Gastroesophageal sphincter (tissue), 4 donors: ENCODE data around the genes GALNT13 and ACVR1.

DNA sequence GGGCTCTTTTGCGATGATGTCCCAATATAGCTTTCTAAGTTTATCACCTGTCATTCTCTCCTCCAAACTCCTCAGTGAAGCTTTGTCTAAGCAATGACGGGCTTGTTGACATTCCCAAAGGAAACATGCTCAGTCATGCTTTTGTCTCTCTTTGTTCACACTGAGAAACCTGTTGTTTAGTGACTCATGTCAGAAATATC is 341.2 kb downstream of the ARL6IP6 start:
- PRO-cap = no peak
- RAMPAGE, long total RNA, 4 experiments = no peak in any of the 4 experiments

GRCh38 chr2:153871498-153872444 is at the start of gene GALNT13:
GALNT13 (plus strand) TSS chr2:153871922.
- PRO-cap = unidirectional peak, plus-strand start at chr2:153871926
- RAMPAGE, long total RNA, 4 experiments = no peak in any of the 4 experiments

GRCh38 chr2:156184726-156185289 is 147.7 kb downstream of the NR4A2 start:
- PRO-cap = no peak
- RAMPAGE, long total RNA, 4 experiments = no peak in any of the 4 experiments

- PRO-cap = bidirectional peak, plus-strand start at chr2:156320706, minus-strand start at chr2:156320733
- RAMPAGE, long total RNA, 4 experiments = no peak in any of the 4 experiments
These were observed 11.9 kb downstream of the NR4A2 start for GRCh38 chr2:156320464-156321112.

GRCh38 chr2:156341013-156342109 is 8.8 kb upstream of the NR4A2 start:
- PRO-cap = unidirectional peak, plus-strand start at chr2:156341316; bidirectional peak, plus-strand start at chr2:156341600, minus-strand start at chr2:156341613; bidirectional peak, plus-strand start at chr2:156341896, minus-strand start at chr2:156341872
- RAMPAGE, long total RNA, 4 experiments = no peak in any of the 4 experiments

DNA sequence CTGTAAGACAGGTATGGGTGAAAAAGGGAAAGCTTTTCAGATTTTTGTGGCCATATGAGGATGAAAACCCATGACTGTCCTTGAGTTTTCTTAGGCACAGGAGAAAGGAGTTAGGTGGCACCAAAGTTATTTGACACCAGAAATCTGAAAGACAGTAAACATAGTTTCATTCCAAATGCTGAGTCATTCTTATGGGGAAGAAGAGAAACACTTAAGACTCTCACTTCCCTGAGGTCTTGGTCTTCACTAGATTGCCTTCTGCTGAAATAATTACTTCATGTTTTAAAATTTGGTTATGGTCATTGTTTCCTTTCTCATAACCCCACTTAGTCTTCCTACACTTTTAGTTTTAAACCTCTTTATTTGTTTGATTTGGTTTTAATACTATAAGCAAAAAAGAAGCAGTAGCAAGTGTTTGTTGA is 5.1 kb upstream of the GPD2 start:
- PRO-cap = no peak
- RAMPAGE, long total RNA, 4 experiments = no peak in any of the 4 experiments

GRCh38 chr2:156435171-156435352 is 1.1 kb upstream of the GPD2 start:
- PRO-cap = no peak
- RAMPAGE, long total RNA, 4 experiments = no peak in any of the 4 experiments

- PRO-cap = unidirectional peak, minus-strand start at chr2:156437412
- RAMPAGE, long total RNA, 4 experiments = no peak in any of the 4 experiments
These were observed 1.1 kb downstream of the GPD2 start for GRCh38 chr2:156437245-156437677.

- PRO-cap = no peak
- RAMPAGE, long total RNA, 4 experiments = no peak in any of the 4 experiments
These were observed 30.9 kb downstream of the GPD2 start for GRCh38 chr2:156467064-156467514.

DNA sequence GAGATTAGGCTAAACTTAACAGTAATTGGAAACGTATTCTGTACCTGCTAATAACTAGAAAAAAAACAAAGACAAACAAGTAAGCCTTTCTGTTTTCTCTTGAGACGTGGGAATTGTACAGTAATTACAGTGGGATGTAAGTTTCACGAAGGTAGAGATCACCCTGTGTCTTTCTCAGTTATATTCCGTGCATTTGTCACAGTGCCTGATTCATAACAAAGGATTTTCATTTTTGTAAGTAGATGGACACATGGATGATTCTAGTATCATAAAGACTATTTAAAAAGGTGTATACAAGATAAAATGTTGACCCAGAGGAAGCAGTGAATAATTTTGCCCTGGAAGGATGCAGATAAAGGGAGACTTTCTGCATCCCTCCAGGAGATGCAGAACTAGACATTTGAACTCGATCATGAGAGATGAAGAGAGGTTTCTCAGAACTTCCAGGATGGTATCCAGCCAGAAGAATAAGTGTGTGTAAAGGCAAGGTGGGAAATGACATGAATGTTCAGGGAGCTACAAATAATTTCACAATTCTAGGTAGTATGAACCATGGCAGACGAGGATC is 110.8 kb downstream of the GPD2 start:
- PRO-cap = no peak
- RAMPAGE, long total RNA, 4 experiments = no peak in any of the 4 experiments

- PRO-cap = no peak
- RAMPAGE, long total RNA, 4 experiments = no peak in any of the 4 experiments
These were observed 24.9 kb downstream of the CYTIP start for GRCh38 chr2:157419003-157419342.

- PRO-cap = no peak
- RAMPAGE, long total RNA, 4 experiments = no peak in any of the 4 experiments
These were observed 16.0 kb downstream of the CYTIP start for GRCh38 chr2:157427847-157428254.

- PRO-cap = no peak
- RAMPAGE, long total RNA, 4 experiments = no peak in any of the 4 experiments
These were observed 38.4 kb downstream of the ACVR1 start for GRCh38 chr2:157837442-157838493.

- PRO-cap = no peak
- RAMPAGE, long total RNA, 4 experiments = no peak in any of the 4 experiments
These were observed 36.5 kb downstream of the ACVR1 start for GRCh38 chr2:157839552-157840115.

GRCh38 chr2:157842057-157842580 is 34.0 kb downstream of the ACVR1 start:
- PRO-cap = no peak
- RAMPAGE, long total RNA, 4 experiments = no peak in any of the 4 experiments

DNA sequence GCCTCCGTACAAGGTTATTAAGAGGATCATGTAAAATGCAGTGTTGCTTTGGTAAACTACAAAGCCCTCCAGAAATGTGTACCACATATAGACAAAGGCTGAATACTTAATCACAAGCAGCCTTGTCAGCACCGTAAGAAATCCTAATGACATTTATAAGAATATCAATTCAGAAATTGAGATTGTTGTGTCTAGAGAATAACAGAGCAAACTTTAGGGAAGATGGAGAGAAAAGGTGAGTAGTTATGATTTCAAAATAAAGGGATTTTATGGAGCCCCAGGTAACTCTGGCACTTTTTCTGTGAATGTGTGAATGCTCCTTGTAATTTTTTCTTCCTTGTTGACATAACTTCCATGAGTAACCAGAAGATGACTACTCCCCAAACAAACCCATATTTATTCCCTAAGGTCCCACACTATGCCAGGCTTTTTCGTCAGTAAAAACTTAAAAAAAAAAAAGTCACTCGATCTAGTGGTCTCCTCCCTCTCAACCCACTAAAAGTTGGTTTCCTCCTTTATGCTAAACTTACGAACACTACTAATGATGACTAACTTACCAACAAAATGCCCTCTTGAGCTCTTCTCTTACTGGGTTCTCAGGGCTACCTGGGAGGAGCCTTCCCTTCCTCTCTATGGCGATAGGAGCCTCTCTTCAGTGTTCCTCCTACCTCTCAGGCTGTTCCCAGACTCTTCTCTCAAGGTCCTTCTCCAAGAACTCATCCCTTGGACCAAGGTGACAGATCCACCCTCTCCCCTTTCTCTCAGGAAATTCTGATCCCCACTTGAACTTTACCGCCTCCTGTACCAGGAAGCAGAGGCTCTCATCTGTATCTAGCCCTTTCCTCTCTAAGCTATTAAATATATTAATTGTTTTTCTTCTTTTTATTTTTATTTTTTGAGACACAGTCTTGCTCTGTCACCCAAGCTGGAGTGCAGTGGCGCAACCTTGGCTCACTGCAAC is 18.3 kb downstream of the ACVR1 start:
- PRO-cap = no peak
- RAMPAGE, long total RNA, 4 experiments = no peak in any of the 4 experiments

- PRO-cap = no peak
- RAMPAGE, long total RNA, 4 experiments = no peak in any of the 4 experiments
These were observed 9.0 kb downstream of the ACVR1 start for GRCh38 chr2:157866970-157867741.

GRCh38 chr2:157875576-157876498 is at the start of gene ACVR1:
ACVR1 (minus strand) TSS chr2:157876330.
- PRO-cap = bidirectional peak, plus-strand start at chr2:157875965, minus-strand start at chr2:157875821; bidirectional peak, plus-strand start at chr2:157876164, minus-strand start at chr2:157876039; bidirectional peak, plus-strand start at chr2:157876432, minus-strand start at chr2:157876303
- RAMPAGE, long total RNA, 4 experiments = start-site peak on the minus strand in 2 of 4 experiments, at chr2:157875789-157875847 at its widest, 25 to 89 reads per replicate

DNA sequence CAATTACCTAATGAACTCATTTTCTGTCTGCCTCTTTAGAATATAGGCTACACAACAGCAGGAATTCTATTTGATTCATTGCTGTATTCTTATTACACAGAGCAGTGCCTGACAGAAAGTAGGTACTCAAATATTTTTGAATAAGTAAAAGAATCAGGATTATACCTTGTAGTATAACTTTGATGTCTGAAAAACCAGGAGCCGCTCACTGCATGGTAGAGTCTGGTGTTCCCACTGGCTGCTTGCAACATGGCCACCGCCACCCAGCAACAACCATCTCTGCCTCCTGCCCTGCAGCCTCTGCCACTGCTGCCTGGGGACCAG is 38.5 kb upstream of the UPP2 start:
- PRO-cap = no peak
- RAMPAGE, long total RNA, 4 experiments = no peak in any of the 4 experiments

DNA sequence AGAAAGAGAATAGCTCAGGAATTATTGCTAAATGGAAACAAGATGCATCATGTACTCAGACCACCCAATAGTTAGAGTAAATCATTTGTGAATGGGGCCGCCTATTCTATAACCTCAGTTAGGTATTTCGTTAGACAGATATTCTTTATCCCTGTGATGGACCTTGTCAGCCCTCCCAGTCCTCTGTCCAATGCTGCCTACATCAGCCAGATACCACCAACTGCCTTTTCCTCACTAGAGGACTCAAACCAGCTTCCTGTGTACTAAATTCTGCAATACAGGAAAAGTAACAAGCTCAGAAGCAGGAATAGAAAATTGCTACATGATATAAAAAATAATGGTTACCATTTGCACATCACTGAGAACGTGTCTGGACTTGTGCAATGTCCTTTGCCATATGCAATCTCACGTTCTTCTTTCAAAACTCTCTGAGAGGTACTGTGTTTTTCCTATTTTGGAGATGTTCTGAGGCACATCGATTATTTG is 12.0 kb downstream of the UPP2 start:
- PRO-cap = no peak
- RAMPAGE, long total RNA, 4 experiments = no peak in any of the 4 experiments